Monocyte (primary cell): ENCODE results near the gene SSMEM1.

DNA sequence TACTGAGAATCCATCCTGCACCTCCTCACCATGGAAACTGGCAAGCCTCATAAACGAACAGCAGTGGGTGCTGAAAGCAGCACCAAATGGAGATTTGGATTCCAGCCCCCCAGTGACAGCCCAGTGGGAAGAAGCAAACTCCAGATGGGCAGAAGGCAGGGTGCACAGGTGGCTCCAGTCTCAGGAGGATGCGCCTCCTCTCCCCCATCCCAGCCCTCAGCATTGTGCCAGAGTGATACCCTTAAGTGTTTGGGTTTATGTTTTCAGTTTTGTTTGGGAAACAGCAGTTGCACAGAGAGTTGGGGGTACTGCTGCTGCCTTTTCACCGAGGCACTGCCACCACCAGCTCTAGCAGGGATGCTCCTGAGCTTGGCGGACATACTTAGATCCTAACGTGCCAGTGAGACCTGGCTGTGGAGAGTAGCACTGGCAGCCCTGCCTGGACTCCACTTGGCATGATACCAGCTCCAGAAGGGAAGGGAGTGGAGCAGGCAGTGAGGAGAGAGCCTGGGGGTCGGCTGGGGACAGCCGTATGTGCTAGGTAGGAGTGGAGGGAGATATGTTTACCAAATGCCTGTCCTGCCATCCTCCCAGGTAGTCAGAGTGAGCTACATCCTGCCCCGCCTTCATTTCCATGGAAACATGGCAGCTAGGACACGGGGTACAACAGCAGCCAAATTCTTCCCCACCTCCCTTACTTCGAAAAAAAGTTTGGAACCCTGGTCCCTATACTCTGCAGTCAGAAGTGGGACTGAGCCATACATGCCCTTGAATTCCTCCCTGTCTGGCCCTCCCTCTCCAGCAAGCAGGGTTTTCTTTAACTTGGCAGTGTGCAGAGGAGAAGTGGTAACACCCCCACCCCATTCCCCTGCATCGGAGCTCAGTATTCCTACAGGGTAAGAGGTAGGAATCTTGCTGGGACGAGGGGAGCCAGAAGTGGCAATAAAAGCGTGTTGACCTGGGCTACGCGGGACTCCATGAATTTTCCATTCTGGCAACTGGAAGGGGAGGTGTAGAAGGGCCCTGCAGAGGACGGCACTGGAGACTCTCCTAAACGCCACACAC is 20.2 kb upstream of the SMO start:
- PRO-cap, 2 experiments = no peak in any of the 2 experiments

GRCh38 chr7:129203204-129203830 is 14.9 kb downstream of the SMO start:
- PRO-cap, 2 experiments = no peak in any of the 2 experiments

GRCh38 chr7:129315557-129316402 is 91.0 kb downstream of the AHCYL2 start:
- PRO-cap, 2 experiments = no peak in any of the 2 experiments

- PRO-cap, 2 experiments = no peak in any of the 2 experiments
Measured at GRCh38 chr7:129770347-129770915, 158.9 kb downstream of the NRF1 start.

GRCh38 chr7:129779412-129780285 is 168.1 kb downstream of the NRF1 start:
- PRO-cap, 2 experiments = no peak in any of the 2 experiments

GRCh38 chr7:129869940-129871066 is 82.5 kb downstream of the UBE2H start:
- PRO-cap, 2 experiments = no peak in any of the 2 experiments

- PRO-cap, 2 experiments = peak in 1 of 2 experiments; most common plus-strand start chr7:129949112 (in 1)
Measured at GRCh38 chr7:129948731-129949226, 4.0 kb downstream of the UBE2H start.

DNA sequence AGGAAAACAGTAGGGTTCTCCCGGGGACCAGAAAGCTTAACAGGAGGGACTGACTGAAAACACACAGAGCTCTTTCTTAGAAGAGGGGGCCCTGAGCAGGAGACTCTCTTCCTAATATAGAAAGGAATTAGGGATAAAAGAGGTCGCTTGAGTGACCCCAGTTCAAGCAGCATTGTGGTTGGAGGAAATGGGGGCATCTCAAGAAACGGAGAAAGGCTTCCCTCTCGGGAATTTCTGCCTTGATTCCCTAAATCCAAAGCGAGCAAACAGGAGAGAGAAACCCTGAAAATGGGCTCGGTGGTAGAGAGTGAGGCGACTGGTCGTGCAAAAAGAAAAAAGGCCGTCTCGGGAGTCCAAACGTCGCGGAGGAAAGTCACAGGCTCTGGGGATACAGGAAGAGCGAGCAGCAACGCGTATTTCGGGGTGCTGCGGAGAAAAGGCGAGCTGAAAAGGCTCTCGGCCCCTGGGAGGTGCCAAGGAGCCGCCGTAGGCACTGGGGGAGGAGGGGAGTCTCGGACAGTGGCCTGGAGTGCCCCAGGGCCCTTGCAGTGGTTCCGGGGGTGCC is 798 bp downstream of the UBE2H start:
- PRO-cap, 2 experiments = peak in 1 of 2 experiments; most common plus-strand start position 417 of the sequence (in 1); most common minus-strand start position 251 of the sequence (in 1)

DNA sequence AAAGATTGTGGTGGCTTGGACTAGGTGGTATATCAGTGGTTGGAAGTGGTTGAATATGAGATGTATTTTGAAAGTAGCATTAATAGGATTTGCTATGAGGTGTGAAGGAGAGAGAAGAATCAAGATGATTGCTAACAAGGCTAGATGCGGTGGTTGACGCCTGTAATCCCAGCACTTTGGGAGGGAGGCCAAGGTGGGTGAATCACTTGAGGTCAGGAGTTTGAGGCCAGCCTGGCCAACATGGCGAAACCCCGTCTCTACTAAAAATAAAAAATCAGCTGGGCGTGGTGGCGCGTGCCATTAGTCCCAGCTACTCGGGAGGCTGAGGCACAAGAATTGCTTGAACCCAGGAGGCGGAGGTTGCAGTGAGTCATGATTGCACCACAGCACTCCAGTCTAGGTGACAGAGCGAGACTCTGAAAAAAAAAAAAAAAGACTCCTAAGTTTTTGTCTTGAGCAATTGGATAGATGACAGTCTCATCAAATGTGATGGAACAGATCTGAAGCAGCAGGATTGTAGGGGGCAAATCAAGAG is 14.1 kb downstream of the KLHDC10 start:
- PRO-cap, 2 experiments = no peak in any of the 2 experiments

DNA sequence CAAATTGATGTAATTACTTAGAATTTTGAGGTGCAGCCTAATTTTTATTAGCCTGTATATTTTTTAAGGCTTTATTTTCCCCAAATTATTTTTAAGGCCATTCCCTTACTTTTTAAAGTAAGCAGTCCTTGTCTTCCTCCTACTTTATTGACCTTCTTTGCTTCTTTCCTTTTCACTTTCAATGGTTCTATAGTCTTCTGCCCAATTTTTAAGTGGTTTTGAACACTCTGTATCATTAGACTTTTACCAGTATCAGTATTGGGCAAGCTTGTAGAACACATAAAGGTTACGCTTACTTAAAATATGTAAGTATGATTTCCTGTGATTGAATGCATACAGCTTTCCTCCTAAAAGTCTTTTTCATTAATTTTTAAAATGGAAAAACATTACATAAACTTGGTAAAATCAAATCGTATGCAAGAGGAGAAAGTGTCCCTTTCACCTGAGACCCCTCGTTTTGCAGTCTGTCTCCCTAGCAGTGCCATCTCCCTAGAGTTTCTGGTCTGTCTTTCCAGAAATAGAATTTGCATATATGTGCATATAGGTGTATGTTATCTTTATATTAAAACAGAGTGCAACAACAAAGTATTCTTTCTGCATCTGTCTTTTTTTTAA is 15.8 kb downstream of the KLHDC10 start:
- PRO-cap, 2 experiments = no peak in any of the 2 experiments

GRCh38 chr7:130207723-130208059 is at the start of gene SSMEM1:
TSS of gene SSMEM1 (plus strand) at chr7:130207860.
- PRO-cap, 2 experiments = no peak in any of the 2 experiments

- PRO-cap, 2 experiments = no peak in any of the 2 experiments
Measured at GRCh38 chr7:130275087-130275829, 8.6 kb downstream of the CPA2 start.

DNA sequence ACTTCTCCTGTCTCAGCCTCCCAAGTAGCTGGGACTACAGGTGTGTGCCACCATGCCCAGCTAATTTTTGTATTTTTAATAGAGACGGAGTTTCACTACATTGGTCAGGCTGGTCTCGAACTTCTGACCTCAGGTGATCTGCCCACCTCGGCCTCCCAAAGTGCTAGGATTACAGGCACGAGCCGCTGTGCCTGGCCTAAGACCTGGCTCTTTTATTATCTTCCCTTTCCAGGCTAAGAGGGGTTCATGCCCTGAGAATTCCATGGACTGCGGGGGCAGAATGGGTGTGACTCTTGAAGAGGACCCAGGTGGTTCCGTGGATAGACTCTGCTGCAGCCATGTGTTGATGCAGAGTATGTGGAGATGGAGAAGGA is 10.4 kb upstream of the CPA4 start:
- PRO-cap, 2 experiments = no peak in any of the 2 experiments

- PRO-cap, 2 experiments = no peak in any of the 2 experiments
Measured at GRCh38 chr7:130486552-130487452, 5.1 kb upstream of the MEST start.

DNA sequence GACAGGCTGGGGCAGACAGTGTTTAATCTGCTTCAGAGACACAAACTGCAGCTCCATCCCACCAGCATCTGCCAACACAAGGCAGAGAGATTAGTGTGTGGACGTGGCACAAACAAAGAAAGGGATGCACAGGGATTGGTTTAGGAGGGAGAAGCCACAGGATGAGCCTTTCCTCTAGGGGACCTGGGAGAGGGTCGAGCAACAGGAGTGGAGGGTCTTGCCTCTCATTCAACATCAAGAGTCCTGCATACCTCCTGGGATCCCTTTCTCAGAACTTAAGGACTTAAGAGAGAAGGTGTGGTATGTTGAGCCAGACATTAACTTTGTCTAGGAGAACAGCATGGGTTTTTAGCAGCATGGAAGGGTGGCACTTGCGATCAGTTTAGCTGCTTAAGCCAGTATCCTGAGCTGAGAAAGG is 132.6 kb upstream of the KLF14 start:
- PRO-cap, 2 experiments = no peak in any of the 2 experiments

DNA sequence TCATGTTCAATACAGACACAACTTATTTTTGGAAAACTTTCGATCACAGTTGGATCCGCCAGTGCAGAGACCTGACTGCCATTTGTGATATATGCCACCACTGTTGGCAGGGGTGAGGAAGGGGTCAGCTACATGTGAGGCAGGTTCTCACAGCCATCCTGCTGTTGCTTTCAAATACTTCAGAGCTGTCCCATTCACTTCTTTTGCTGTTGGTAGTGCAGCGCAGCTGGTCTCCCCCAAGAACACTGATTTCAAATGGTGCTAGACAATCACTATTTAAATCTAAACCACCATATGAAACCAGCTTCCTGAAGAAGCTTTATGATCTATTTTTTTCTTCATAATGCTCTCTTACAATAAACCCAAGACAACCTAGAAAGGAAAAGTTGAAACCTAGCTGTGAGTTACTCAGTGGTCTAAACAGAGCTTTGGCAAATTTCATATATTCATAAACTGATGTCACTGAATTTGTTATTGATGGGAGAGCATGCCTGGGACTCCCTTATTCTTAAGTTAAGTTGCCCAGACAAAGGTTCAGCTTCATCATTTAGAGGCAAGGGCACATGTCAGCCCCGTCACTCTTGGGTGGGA is 143.3 kb upstream of the KLF14 start:
- PRO-cap, 2 experiments = no peak in any of the 2 experiments

DNA sequence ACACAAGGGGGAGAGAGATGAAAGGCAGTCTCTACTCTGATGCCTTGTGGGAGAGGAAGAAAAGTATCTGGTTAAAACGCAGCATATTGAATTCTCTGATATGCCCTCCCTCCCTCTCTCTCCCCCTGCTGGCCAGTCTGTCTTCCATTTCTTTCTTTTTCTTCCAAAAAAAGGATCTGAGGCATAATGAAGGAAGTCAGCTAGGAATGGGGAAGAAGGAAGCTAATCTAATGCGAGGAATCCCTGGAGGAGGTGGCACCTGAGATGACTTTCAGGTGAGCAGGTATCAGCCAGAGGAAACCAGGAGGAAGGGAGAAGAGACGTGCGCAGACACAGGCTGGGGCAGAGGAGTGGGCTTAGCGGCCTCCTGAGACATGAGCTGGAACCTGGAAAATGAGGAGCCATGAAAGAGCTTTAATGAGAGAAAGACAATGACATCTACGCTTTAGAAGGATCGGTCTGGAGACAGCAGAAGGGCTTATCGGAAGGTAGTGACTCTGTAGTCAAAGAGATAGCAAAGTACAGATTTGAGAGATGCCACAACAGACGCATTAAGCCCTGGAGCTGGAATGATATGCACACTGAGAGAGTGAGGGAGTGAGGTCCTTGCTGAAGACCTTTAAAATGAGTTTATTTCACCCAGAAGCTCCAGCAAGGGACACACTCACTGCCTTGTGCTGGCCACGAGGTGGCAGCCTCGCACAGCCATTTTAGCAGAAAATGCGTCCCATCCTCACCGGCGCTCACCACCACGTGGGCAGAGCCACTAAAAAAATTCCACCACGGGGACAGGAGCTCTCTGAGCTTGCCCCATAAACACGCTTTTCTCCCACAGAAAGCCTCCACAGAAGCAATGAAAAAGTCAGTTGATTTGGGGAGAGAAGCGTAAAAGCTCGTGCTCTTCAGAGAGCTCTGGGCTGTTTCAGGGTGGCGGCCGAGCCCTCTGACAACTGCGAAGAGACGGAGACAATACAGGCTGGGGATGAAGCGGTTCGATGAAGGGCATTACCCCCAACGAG is 162.8 kb upstream of the KLF14 start:
- PRO-cap, 2 experiments = no peak in any of the 2 experiments

DNA sequence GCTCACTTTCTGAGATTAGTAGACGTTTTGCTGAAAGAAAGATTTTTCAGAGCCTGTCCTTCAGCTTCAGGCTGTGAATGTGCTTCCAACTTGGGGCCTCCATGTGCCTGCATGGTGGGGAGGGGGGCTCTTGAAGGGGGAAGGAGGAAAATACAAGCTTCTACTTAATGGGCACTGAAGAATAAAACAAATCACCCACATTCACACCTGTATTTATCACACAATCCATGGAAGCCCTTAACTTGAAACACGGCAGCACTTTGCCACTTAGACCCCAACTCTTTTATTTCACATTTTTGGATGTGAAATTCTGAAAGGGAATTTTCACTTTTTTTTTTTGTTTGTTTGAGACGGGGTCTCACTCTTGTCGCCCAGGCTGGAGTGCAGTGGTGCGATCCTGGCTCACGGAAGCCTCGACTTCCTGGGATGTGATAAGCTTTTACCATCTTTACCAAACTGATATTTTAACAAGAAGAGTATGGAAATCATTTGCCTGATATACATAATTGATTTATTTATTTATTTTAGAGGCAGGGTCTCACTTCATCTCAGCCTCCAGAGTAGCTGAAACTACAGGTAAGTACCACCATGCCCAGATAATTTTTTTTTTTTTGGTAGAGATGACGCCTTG is 180.5 kb upstream of the KLF14 start:
- PRO-cap, 2 experiments = peak in 1 of 2 experiments; most common plus-strand start position 412 of the sequence (in 1); most common minus-strand start position 279 of the sequence (in 1)

GRCh38 chr7:130940562-130941296 is 206.7 kb upstream of the KLF14 start:
- PRO-cap, 2 experiments = no peak in any of the 2 experiments

- PRO-cap, 2 experiments = peak in 1 of 2 experiments; most common plus-strand start chr7:130941693 (in 1); most common minus-strand start chr7:130941535 (in 1)
Measured at GRCh38 chr7:130941297-130942108, 207.5 kb upstream of the KLF14 start.